Cardiac fibroblast (primary cell): ENCODE data around the genes EPG5, ATP5F1A and KATNAL2.

GRCh38 chr18:44728255-44728789, 47.6 kb downstream of the SETBP1 start:
- RRBS, result no CpG with 5 or more reads among the region's 3 CpGs

DNA sequence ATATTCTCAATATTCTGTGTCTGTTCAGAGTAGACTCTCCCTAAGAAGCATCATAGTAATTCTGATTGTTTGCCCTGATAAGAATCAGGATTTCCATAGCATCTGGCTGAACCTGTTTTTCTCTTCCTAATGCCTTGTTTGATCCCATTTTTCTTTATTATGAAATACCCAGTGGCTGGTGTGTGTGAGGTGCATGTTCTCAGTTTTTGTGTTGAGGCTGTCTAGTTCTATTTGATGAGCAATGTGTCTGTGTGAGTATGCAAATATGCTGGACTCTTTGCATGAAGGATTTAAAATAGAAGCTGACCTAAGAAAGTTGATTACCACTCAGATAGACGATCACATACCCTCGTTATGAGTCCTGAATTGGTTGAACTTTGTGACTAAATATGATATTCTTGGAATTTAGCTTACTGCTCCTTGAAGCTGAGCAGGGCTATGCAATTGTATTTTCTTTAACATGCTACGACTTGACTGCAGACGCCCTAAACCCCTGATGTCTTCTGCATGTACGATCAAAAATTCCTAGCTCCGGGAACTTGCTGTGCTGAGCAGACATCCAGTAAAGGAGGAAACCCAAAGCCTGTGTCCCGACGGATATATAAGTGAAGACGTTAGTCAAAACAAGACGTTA, 51.3 kb downstream of the SETBP1 start:
- RRBS, result no CpG with 5 or more reads among the region's 10 CpGs

DNA sequence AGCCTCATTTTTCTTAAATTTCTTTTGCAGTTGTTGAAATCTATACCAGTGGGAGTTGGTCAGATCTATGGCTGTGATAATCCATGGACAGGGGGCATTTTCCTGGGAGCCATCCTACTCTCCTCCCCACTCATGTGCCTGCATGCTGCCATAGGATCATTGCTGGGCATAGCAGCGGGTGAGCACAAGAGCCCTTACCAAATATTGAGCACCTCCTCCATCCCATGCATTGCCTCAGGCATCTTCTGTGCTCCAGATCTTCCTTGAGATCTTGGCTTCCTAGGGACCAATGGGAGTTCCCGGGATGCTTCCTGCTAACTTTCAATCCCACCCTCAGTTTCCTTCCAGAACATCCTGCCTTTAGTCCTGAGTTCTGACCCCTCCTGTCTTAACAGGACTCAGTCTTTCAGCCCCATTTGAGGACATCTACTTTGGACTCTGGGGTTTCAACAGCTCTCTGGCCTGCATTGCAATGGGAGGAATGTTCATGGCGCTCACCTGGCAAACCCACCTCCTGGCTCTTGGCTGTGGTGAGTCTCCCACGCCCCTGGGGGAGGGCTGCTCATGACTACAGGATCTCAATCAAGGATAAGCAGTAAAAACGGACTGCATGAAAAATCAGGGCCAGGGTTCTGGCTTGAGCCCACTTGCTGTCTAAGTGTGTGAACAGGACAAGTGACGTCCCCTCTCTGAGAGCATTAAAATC, 15.3 kb downstream of the SLC14A1 start:
- RRBS, result no CpG with 5 or more reads among the region's 6 CpGs

DNA sequence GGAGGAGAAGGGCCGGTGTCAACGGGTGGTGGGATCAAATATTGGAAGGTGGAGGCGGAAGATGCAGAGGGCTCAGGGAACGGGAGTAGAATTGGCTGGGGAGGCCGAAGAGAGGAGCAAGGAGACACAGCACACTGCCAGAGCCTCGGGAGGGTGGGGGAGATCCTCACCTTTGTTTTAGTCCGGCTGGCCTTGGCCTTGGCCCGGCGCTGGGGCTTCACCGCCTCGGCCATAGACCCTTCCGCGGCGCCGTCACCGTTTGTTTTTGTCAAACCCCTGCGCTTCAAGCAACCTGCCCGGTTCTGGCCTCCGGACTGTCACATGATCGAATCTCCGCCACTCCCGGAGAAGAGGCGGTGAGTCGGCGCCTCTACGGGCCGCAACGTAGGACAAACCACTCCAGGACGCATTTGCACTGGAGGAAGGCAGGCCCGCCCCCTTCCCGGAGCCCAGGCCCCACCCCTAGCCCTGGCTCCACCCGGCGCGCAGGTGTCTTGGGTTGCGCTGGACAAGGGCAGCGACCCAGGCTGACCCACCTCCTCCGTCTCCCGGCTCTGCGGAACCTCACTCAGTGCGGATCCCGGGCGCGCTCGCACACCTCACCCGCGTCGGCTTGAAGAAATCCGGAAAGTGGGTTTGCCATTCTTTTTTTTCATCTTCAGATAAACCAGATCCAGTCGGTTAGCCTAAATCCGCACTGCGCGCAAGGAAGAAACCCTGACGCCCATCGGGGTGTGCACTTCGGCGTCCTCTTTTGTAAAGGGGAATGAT, at the start of gene EPG5:
Gene EPG5, minus strand, starts transcription at position 323 of the 771 bp plus-strand sequence.
- RRBS, result under 1% methylated on average over 26 of the region's 56 CpGs

- RRBS, result no CpG with 5 or more reads among the region's 11 CpGs
These were observed 52.2 kb upstream of the EPG5 start for GRCh38 chr18:46019096-46019947.

DNA sequence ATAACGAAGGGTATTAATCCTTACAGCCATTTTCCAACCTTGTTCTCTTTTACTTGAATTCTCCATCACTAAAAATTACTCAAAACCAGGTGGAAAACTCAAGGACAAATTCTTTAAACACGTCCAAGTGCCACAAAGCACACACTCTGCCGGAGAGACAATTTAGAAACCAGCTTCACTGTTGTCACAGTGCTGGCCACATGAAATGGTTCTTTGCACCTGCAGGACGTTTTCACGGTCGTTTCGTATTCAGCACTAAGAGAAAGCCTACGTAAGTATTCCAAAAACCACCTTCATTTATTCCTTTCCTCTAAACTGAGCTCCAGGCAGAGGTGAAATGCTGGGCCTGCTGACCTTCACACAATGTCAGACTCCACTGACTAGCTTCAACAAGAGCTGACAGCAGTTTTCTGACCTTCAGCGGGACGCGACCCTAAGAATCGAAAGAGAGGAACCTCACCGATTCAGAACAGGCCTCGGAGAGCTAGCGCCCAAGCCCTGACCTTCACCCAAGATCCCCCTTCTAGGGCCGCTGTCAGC, 650 bp downstream of the ATP5F1A start:
- RRBS, result no CpG with 5 or more reads among the region's 16 CpGs

GRCh38 chr18:46097916-46099020, at the start of gene ATP5F1A:
TSS of gene ATP5F1A (minus strand) at chr18:46098296.
- RRBS, result under 1% methylated on average over 21 of the region's 64 CpGs

GRCh38 chr18:46324592-46325141, 9.2 kb upstream of the RNF165 start:
- RRBS, result no CpG with 5 or more reads among the region's 1 CpG

GRCh38 chr18:46343461-46344447, 9.9 kb downstream of the RNF165 start:
- RRBS, result no CpG with 5 or more reads among the region's 19 CpGs

DNA sequence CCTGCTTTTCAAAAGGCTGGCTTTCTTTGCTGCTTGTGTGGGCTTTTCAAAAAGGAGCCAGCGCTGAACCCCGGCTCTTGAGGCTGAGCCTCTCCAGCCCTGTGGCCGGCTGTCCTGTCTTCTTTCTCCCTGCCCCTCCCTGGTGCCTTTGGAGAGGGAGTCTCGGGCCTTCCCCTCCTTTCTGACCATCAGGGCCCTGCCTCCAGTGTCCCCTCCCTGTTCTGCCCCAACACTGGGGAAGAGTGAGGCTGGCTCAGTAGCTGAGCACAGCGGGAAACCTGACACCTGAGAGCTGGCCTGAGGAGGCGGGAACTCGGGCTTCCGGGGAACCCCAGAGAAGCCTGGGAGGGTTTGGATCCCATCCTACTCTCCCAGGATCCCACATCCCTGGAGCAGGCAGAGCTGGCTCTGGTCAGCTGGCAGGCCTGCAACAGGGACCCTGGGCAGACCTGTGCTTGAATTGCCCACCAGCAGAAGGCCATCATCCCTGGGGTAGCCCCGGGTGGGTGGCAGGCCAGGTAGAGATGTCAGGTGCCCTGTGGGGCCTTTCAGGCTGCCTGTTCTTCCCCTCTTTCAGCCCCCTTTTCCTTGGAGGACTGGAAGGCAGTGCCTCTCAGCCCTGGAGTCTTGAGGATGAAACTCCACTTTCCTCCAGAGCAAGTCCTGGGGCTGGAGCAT, 91.2 kb downstream of the RNF165 start:
- RRBS, result no CpG with 5 or more reads among the region's 9 CpGs

DNA sequence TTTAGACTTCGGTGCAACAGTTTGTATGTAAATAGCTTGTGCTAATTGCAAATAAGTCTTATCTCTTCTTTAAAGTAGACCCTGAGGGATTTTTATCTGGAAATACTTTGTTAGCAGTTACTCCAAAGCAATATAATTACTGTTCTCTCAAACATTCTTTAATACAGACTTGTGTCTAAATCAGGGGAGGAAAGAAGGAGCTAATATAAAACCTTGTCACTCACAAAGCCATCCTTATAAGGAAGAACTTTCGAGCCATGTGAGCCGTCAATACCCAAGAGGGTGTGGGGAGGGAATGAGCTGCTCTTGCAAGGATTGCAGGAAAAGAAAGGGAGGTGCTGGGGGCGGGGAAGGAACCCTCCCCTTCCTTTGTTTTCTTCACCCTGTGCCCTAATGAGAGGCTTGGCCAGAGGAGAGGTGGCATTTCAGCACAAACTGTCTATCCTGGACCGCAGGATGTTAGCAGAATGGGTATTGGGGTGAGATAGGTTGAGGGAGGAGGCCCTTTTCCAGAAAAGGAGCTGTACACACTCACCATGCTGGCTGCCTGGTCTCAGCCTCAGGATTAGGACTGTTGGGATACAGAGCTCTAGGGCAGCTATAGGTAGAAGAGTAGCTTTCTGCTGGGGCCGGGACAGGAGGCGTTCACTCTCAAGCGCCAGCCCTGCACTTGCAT, 132.4 kb downstream of the RNF165 start:
- RRBS, result no CpG with 5 or more reads among the region's 8 CpGs

GRCh38 chr18:46711339-46711949, 45.4 kb downstream of the ST8SIA5 start:
- RRBS, result no CpG with 5 or more reads among the region's 11 CpGs

DNA sequence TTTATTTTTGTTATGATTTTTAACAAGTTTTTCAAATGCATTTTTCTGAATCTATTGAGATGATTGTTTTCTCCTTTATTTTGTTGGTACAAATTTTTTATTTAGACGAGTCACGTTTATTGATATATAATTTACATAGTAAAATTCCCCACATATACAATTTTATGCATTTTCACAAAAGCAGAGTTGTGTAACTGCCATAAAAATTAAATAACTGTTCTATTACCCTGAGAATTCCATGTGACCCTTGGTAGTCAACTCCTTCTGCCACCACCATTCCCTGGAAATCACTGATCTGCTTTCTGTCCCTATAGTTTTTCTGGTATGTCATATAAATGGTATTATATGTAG, 26.2 kb upstream of the ST8SIA5 start:
- RRBS, result no CpG with 5 or more reads among the region's 2 CpGs

DNA sequence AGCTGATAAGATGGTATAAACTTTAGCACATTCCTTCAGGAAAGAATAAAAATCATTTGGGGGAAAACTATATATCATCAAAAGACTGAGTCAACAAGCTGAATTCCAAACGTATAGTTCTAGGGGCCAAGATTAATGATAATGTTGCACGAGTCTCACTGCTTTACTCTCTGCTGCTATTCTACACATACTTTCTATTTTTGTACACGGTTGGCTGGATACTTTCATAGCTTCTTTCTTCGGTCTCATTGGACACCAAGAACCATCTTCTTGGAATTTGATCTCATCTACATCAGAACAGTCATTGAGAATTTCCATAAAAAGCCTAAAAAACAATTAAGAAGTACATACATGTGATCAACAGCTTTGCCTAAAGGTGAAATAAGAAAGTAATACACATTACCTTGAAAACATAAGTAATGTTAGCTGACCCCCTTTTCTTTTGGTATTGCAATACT, 72.7 kb upstream of the ST8SIA5 start:
- RRBS, result no CpG with 5 or more reads among the region's 4 CpGs

GRCh38 chr18:46917570-46917955, at the start of gene KATNAL2:
TSS of gene KATNAL2 (plus strand) at chr18:46917602.
- RRBS, result 1% methylated on average over 10 of the region's 43 CpGs

DNA sequence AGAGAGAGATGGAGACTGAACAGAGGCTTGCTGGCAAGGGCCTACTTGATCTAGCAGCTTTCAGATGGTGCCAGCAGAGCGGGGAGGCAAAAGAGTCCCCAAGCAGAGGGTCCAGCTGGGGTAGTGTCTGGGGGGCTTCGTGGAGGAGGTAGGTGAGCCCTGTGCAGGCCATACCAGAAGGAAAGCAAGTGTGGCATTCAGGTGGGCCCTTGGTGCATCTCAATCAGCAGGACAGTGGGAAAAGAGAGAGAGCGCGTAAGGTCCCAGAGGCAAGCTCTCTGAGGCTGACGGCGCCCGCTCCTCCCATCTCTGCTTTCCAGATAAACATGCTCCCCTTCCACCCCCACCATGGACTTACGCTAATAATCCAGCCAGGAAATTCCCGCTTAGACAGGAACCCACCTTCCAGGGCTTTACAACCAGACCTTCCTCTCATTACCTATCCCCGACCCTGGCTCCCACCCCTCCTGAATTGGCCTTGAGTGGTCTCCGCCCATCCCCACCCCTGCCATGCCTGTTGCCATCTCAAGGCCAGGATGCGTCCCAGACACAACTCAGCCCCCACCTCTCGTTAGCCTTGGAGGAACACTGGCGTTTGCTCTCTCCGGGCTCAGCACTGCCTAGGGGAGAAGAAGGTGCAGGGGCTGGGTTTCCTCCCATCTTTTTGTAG, 131.2 kb downstream of the SMAD2 start:
- RRBS, result no CpG with 5 or more reads among the region's 15 CpGs

DNA sequence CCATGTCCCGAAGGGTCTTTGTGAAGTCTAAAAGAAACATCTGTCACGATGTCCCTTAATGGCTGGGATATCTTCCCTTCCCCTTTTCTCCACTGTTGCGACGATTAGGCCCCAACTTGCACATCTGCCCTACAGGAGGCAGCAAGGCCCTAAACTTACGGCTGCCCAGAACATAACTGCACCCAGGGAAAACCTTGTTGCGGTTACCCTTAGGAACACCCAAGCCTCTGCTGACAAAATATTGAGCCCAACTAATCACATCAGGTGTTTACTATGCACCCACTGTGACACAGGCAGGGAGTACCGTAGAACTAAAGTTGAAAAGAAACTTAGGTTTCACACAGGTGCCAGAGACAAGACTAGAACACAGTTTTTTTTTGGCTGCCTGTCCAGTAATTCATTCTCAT, 1.3 kb upstream of the SMAD2 start:
- RRBS, result no CpG with 5 or more reads among the region's 7 CpGs

- RRBS, result no CpG with 5 or more reads among the region's 7 CpGs
These were observed 23.1 kb upstream of the SMAD2 start for GRCh38 chr18:47953425-47954116.

DNA sequence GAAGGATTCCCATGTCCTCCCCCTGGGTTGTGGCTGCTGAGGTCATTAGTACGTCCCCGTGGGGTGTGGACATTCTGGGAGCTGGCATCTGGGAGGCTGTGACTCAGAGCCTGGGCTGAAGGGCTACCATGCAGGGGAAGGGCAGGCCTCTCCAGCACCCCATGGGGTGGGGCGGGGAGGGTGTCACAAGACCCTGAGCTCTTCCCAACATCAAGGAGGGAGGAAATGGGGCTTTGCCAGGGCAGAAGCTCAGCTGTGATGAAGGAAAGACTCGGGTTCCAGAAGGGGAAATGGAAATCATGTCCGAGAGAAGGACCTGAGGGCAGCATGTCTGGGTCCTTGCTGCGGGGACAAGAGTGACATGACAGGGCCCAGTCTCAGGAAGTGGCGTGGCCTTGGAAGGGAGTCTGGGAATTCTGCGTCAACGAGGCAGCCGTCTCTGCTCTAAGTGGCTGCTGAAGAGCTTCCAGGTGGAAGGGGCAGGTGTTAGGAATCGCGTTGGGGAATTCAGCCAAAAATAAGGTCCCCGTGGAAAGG, 105.9 kb upstream of the SMAD2 start:
- RRBS, result no CpG with 5 or more reads among the region's 13 CpGs

- RRBS, result no CpG with 5 or more reads among the region's 8 CpGs
These were observed 153.5 kb upstream of the SMAD2 start for GRCh38 chr18:48084003-48084364.